Vagina (tissue), 1 donor: ENCODE measurements around a stretch of chr9.

DNA sequence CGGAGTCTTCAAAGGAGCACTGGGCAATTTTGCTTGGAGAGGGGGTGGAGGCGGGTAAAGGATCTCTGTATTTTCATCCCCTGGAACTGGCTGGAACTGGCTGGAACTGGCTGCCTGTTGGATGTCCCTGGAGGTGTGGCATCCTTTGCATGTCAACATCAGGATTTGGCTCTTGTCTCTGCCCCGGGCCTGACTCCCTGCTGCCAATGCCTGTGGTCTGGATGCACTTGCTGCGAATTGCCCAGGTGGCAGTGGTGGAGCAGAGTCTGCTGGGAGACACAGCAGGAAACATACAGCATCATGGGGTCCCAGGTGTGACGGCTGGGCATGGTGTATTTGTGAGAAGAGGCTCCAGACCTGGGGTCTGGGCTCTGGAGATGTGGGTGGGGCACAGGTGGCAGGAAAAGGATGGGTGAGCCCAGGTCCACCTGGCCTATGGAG, 391.4 kb downstream of the GADD45G start:
- PRO-cap = no peak
- RAMPAGE, long total RNA = no peak

DNA sequence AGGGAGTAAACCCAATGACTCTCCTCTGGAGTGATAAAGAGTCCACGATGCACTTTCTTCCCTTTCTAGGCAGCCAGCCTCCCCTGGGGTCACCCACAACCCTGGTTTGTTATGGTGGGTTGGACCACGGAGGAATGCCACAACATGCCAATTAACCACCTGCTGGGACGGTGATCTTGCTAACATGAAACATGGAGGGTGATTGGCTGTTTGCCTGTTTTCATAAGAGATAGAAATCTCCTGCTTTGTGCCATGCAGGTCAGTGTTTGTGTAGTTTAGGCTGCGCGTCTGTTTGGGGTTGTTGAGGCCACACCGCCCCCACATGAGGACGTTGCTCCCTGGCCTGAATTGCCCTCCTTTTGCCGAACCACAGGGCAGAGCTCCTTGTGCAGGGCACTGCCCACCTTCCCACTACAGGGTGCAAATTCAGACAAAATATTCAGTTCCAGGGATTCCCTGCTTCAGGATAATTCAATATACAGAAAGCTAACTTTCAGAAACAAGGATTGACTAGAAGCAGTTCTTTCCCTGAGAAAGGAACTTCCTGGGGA, 427.5 kb downstream of the GADD45G start:
- PRO-cap = no peak
- RAMPAGE, long total RNA = no peak

- PRO-cap = no peak
- RAMPAGE, long total RNA = no peak
These were observed 484.3 kb downstream of the GADD45G start for GRCh38 chr9:90089154-90089495.

GRCh38 chr9:90770361-90770825, 31.2 kb upstream of the SYK start:
- PRO-cap = no peak
- RAMPAGE, long total RNA = no peak

DNA sequence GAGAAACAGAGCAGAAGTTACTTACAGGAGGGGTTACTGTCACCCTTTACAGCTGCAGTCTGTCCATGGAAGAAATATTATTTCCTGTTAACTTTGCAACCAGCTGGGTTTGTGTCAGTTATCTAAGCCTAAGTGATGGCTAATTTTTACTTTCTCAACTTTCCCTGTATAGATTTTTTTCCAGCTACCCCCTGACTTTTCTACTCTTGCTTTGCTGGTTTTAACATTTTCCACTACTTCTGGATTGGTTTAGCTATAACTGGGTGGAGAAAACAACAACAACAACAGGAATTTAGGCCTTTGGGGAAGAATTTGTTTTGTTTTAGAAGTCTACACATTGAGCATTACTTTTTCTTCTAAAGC, 2.7 kb downstream of the SYK start:
- PRO-cap = no peak
- RAMPAGE, long total RNA = no peak

- PRO-cap = no peak
- RAMPAGE, long total RNA = no peak
These were observed 52.6 kb downstream of the SYK start for GRCh38 chr9:90854281-90854608.

GRCh38 chr9:90874178-90874980, 72.8 kb downstream of the SYK start:
- PRO-cap = no peak
- RAMPAGE, long total RNA = no peak

- PRO-cap = no peak
- RAMPAGE, long total RNA = no peak
These were observed 201.3 kb downstream of the AUH start for GRCh38 chr9:91160310-91160834.

GRCh38 chr9:91194015-91194123, 167.8 kb downstream of the AUH start:
- PRO-cap = no peak
- RAMPAGE, long total RNA = no peak

DNA sequence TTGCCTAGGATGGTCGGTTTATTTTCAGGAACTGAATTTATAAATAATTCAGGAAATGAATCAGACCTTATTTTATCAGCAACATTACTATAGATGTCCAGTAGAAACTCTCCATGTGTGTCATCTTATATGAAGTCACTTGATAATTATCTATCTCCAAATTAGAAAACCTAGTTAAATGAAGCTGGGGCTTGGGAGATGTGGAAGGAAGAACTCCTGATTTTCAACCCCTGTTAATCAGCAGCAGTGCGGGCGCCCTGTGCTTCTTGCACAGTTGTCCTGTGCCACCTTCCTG, 13.4 kb upstream of the AUH start:
- PRO-cap = no peak
- RAMPAGE, long total RNA = no peak

DNA sequence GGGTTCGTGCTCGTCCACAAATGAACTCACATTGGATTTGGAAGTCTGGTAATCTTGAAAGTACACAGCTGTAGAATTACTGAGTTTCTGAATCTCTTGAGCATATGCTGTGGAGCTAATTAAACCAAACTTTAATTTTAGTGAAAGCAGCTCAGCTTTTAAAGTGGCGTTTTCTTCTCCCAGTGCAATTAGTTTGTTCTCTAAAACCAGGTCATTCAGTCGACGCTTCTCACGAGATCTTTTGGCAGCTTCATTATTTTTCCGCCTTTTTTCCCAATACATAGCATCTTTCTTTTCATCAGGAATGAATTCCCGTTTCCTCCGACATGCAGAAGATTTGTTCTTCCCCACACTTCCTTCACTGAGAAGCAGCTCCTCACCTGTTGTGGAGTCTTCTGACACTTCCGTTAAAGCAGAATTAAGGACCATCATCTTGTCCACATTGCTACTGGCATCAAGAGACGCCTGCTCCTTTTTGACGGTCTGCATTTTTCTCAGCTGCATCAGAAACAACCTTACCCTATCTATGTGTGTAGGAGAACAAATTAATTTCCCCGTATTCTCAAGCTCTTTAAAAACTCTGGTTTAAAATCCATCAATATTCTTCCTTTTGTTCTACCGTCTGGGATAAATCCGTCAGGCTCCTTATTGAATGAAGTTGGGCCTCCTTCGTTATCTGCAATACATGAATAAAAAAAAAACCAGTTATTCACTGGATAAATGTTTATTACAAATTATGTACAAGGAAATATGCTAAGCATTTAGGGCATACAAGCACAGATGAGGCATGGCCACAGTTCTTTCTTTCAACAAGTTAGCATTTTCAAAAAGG, 13.2 kb downstream of the NFIL3 start:
- PRO-cap = no peak
- RAMPAGE, long total RNA = start-site peak on the minus strand centred at position 532 of the sequence, 248 bp wide, 282 reads

DNA sequence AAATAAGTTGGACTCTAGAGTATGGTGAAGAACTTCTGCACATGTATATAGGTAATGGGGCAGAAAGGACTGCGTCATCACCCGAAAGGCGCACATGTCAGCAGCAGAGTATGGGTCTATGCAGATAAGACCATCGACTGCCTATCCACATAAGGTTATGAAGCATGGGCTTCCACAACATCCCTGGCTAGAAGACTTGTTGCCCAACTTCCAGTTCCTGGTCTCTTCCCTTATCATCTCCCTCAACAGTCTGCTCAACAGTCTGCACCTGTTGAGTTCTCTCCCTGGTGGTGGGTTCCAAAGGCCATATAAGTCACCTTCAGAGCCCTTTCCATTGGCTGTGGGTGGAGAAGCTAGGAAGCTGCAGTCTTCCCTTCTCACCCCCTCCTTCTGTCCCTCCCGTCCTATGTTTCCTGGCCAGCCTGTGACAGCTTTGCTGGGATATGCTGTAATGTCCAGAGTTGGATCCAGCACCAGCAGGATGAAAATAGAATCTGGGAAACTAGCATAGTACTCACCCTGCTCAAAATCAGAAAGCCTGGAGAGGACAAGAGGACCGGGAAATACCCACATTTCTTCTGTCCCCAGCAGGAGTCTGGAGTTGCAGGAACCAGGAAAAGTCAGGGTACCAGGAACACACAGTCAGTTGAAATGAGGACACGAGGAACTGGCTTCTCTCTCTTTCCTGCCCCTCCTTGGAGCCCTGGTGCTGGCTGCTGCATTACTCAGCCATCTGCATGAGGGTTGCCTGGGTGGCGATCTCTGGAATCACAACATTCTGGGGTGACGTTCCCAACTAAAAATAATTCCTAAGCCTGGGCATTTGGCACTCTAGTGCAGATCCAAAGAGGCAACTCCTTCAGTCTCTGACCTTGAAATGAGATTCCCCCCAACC, 59.4 kb upstream of the NFIL3 start:
- PRO-cap = bidirectional peak, plus-strand start at position 532 of the sequence, minus-strand start at position 392 of the sequence
- RAMPAGE, long total RNA = no peak

GRCh38 chr9:91800466-91800787, 149.6 kb downstream of the ROR2 start:
- PRO-cap = no peak
- RAMPAGE, long total RNA = no peak

DNA sequence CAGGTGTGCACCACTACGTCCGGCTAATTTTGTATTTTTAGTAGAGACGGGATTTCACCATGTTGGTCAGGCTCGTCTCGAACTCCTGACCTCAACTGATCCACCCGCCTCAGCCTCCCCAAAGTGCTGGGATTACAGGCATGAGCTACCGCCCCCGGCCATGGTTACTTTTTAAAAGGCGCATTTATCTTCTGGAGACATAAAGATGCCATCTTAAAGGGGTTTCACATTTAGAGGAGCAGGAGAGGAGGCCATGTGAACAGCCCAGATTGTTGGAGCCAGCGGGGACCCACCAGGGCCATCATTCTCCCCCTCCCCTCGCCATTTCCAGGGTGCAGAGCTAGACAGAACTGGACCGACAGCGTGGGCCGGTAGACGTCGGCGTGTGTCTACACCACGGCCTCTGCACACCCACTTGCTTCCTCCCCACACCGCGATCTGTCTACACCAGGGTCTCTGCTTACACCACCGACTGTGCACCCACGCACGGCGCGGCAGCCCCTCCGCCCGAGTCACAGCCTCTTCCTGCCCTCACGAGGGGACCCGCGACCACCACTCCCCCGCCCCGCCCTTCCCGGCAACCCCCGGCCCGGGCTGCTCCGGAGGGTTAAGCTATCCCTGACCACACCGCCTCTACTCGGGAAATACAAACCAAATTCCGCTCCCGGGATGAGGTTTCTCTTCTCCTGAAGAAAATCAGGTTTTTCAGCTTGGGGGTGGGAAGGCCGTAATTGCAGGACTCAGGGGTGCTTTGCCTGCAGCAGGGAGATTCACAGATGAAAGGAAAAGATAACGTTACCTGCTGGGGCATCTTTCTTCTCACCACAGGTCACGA, 63.8 kb downstream of the ROR2 start:
- PRO-cap = no peak
- RAMPAGE, long total RNA = start-site peak on the minus strand centred at position 566 of the sequence, 266 bp wide, 10 reads

- PRO-cap = no peak
- RAMPAGE, long total RNA = start-site peak on the minus strand at chr9:91896450-91896555, 11 reads
These were observed 53.4 kb downstream of the ROR2 start for GRCh38 chr9:91896393-91897177.

GRCh38 chr9:91948083-91949293, 1.5 kb downstream of the ROR2 start:
- PRO-cap = bidirectional peak, plus-strand start at chr9:91948921, minus-strand start at chr9:91948912
- RAMPAGE, long total RNA = start-site peak on the minus strand at chr9:91948795-91948870, 8 reads

GRCh38 chr9:91949294-91949521, 820 bp downstream of the ROR2 start:
- PRO-cap = bidirectional peak, plus-strand start at chr9:91949394, minus-strand start at chr9:91949366
- RAMPAGE, long total RNA = no peak

DNA sequence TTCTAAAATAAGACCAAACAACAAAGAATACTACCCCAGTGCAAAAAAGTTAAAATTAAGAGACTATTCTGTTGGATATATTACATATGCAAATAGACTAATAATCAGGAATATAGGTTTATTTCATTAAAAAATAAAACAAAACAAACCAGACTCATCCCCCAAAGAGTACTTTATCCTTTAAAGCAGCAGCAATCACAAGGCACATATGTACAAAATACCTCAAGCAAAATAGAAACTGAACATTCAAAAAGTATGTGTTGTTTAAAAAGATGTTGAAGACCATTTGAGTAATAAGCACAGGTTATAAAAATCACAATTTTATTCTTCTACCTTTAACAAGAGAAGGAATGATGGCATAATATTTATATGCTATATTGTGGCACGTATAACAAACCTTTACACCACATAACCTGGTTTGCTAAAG, 81.0 kb upstream of the ROR2 start:
- PRO-cap = no peak
- RAMPAGE, long total RNA = no peak

DNA sequence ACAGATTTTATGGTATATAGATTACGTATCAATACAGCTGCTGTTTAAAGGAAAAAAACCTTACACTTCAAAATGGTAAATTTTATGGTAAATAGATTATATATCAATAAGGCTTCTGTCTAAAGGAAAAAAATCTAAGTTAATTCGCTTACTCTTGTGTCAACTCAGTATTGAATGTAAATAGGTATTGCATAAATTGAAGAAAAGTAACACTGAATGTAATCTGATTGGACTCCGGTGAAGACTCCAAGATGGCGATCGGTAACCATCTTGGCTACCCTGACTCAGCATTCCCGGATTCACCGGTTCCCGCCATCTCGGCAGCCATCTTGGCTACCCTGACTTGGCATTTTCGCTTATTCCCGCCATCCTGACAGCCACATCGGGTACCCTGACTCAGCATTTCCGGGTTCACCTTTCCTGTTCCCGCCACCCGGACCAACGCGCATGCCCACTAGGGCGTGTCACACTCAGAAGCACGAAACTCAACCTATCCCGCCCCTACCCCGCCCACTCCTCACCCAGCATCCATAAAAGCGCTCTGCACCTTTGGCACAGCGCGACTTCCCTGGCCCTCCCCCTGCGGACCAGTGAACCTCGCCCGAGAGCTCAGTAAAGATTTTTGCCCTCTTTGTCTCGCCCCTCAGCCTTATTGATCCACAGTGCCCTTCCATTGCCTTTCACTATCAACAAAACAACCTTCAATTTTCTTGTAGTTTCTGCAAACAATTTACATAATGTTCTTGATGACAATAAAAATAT, 17.2 kb downstream of the SPTLC1 start:
- PRO-cap = no peak
- RAMPAGE, long total RNA = no peak

GRCh38 chr9:92310986-92311478, 14.1 kb downstream of the NOL8 start:
- PRO-cap = no peak
- RAMPAGE, long total RNA = no peak